Omental fat pad (tissue), 4 donors: ENCODE measurements around a stretch of chr10.

GRCh38 chr10:78331415-78331846 is 297.8 kb downstream of the RPS24 start:
- PRO-cap, result no peak
- RAMPAGE, long total RNA, 4 experiments, result no peak in any of the 4 experiments

DNA sequence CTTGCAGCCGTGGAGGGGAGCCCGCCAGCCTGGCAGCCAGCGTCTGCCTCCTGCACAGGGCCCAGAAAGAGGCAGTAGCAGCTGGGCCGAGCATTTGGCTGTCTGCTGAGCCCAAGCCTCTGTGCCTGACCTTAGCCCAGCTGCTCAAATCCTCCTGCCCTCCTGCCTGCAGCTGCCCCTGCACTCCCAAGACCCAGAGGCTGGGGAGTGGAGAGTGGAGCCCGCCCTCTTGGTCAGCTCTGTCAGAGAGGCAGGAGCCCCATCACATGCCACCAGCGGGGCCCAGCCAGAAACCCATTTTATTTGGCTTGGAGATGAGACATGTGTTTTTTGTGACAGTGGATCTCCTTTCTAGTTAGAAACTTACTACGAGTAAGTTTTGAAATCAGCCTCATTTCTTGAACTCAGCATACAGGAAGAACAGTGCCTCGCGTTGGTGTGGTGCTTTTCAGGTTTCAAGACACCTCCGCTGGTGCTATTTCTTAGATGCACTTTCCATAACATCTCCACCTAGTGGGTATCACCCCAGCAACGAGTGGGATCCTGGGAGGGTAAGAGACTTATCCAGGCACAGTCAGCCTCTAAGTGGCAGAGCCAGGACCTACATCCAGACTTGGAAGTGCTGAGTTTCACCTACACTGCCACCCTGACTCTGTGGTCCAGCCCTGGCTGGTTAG is 477.1 kb downstream of the RPS24 start:
- PRO-cap, result no peak
- RAMPAGE, long total RNA, 4 experiments, result no peak in any of the 4 experiments

- PRO-cap, result no peak
- RAMPAGE, long total RNA, 4 experiments, result no peak in any of the 4 experiments
These were observed 417.3 kb upstream of the ZMIZ1 start for GRCh38 chr10:78651547-78651823.

- PRO-cap, result no peak
- RAMPAGE, long total RNA, 4 experiments, result no peak in any of the 4 experiments
These were observed 374.8 kb upstream of the ZMIZ1 start for GRCh38 chr10:78693999-78694290.

DNA sequence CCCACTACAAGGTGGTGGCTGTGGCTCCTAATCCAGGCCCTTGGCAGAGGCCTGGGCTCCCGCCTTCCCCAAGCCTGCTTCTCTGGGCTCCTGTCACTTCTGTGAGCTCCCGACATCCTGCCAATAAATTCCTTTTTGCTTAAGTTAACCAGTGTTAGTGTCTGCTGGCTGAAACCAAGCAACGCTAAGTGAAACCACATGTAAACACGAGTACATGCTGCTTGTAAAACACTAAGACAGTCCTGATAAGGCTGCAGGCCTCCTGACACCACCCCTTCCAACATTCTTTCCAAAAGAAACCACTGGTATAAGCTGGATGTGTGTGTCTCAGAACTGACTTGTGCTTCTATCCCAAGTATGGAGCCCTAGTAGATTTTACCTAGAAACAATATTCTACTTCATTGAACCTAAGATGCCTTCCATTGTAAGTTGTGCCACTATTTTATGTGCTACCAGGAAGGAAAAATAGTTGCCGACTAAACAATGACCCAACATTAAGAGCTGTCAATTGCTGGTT is 263.5 kb upstream of the ZMIZ1 start:
- PRO-cap, result no peak
- RAMPAGE, long total RNA, 4 experiments, result no peak in any of the 4 experiments

GRCh38 chr10:78948644-78949088 is 120.1 kb upstream of the ZMIZ1 start:
- PRO-cap, result no peak
- RAMPAGE, long total RNA, 4 experiments, result no peak in any of the 4 experiments

- PRO-cap, result no peak
- RAMPAGE, long total RNA, 4 experiments, result no peak in any of the 4 experiments
These were observed 46.2 kb upstream of the ZMIZ1 start for GRCh38 chr10:79022573-79023025.

- PRO-cap, result no peak
- RAMPAGE, long total RNA, 4 experiments, result no peak in any of the 4 experiments
These were observed 9.0 kb upstream of the ZMIZ1 start for GRCh38 chr10:79059737-79060259.

- PRO-cap, result no peak
- RAMPAGE, long total RNA, 4 experiments, result no peak in any of the 4 experiments
These were observed 2.0 kb downstream of the ZMIZ1 start for GRCh38 chr10:79070695-79071140.

GRCh38 chr10:79099982-79100667 is 31.4 kb downstream of the ZMIZ1 start:
- PRO-cap, result no peak
- RAMPAGE, long total RNA, 4 experiments, result no peak in any of the 4 experiments

- PRO-cap, result no peak
- RAMPAGE, long total RNA, 4 experiments, result no peak in any of the 4 experiments
These were observed 64.2 kb downstream of the ZMIZ1 start for GRCh38 chr10:79132899-79133365.

- PRO-cap, result no peak
- RAMPAGE, long total RNA, 4 experiments, result no peak in any of the 4 experiments
These were observed 108.3 kb downstream of the ZMIZ1 start for GRCh38 chr10:79176999-79177469.

DNA sequence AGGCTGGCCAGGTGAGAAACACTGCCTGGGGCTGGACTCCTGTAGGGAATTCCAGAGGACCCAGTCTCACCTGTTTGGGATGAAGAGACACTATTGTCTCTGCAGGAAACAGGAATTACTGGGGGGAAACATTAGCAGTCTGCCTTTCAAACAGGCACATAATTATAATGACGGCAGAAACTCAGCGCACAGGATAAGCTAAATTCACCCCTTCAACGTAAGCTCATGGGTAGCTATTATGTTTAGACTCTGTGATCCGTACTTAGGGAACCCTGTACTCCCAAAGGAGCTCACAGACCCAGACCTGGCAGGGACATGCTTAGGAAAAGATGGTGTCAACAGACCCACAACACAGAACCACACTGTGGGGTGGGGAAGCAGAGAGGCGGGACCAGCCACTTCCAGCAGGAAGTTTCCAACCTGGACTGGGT is 117.8 kb upstream of the PPIF start:
- PRO-cap, result no peak
- RAMPAGE, long total RNA, 4 experiments, result no peak in any of the 4 experiments

DNA sequence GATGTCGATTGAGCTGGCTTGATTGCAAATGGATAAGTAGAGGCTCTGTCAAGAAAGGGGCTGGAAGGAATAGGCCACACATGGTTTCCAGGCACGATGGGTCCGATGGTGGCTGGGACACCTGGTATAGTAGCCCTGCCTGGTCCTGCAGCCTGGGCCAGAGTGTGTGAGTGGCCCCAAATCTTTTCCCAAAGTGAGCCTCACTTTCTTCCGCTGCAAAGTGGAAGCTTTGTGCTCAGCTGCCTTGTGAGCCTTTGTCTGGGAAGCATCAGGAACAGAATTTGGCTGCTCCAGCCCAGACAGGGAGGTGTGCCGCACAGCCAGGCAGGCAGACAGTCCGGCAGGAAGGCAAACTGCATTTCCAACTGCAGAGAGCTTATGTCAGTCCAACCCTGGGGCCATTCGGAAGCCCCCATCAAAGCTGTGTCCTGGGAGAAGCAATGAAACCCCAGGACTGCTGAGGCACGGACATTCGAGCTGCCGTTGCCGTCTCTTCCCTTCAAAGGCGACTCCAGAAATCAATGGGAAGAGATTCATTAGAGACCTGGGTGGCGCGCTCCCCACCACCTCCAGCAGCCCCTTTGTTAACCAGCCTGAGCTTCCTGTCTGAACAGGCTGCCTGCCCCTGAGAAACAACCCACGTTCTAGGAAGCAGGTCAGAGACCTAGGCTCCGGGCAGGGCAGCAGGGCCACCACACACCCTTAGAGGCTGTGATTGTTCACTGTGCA is 111.1 kb upstream of the PPIF start:
- PRO-cap, result no peak
- RAMPAGE, long total RNA, 4 experiments, result no peak in any of the 4 experiments

DNA sequence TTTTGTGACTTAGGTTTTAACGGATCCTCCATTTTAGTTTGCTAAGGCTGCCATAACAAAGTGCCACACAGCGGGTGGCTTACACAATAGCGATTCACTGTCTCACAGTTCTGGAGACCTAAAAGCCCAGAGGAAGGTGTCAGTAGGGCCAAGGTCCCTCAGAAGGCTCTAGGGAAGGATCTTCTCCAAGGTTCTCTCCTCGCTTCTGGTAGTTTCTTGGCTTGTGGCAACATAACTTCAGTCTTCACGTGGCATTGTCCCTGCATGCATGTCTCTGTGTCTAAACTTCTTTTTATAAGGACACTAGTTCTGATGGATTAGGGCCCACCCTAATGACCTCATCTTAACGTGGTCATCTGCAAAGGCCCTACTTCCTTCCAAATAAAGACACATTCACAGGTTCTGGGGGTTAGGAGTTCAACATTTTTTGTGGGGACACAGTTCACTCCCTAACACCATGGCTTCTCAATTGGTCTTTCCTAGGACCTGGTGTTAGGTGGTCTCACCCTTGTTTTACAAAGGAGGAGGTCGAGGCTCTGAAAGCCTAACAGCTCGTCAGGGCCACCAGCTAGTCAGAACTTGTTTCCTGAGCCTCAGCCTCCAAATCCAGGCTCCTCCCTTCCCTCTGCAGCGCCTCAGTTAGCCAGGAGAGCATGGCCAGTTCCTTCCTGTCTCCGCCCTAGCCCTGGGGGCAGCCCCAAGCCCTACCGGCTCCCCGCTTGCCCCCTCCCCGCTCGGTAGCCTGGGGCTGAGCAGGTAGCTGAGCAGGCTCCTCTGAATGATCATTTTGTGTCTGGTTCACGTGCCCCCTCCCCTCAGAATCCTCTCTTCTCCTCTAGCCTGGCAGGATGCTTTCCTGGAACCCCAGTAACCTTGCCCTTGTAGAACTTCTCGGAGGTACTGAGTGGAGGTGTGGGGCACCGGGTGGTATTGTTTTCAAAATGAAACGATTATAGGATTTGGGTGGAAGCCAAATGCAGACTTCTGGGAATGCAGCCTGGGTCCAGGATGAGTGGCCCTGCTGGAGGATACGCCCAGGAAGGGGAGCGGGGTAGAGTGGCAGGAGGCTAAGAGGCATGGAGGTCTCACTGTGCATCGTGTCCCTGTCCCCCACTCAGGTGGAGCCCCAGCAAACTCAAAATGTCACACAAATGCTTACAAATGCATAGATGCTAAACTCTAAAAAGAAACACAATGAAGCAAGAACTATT is 109.5 kb upstream of the PPIF start:
- PRO-cap, result no peak
- RAMPAGE, long total RNA, 4 experiments, result no peak in any of the 4 experiments

DNA sequence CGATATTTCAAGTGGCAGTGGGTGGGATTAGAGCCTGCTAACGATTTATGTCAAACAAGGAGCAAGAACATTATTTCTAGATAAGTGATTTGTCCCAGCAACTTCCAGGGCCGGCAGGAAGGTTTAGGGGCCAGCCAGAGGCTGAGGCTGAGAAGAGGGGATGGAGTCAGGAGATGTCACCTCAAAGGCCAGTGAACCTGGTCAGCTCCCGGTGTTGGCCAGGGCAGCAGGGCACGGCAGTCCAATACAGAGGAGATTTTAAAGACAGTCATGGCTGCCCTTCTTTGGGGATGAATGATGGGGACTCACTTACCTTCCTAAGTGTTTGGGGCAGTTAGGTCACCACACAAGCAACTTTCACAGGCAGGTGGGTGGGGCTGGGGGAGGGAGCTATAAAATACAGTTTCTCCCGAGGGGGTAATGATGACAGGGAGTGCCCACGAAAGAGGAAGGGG is 105.6 kb upstream of the PPIF start:
- PRO-cap, result no peak
- RAMPAGE, long total RNA, 4 experiments, result no peak in any of the 4 experiments

DNA sequence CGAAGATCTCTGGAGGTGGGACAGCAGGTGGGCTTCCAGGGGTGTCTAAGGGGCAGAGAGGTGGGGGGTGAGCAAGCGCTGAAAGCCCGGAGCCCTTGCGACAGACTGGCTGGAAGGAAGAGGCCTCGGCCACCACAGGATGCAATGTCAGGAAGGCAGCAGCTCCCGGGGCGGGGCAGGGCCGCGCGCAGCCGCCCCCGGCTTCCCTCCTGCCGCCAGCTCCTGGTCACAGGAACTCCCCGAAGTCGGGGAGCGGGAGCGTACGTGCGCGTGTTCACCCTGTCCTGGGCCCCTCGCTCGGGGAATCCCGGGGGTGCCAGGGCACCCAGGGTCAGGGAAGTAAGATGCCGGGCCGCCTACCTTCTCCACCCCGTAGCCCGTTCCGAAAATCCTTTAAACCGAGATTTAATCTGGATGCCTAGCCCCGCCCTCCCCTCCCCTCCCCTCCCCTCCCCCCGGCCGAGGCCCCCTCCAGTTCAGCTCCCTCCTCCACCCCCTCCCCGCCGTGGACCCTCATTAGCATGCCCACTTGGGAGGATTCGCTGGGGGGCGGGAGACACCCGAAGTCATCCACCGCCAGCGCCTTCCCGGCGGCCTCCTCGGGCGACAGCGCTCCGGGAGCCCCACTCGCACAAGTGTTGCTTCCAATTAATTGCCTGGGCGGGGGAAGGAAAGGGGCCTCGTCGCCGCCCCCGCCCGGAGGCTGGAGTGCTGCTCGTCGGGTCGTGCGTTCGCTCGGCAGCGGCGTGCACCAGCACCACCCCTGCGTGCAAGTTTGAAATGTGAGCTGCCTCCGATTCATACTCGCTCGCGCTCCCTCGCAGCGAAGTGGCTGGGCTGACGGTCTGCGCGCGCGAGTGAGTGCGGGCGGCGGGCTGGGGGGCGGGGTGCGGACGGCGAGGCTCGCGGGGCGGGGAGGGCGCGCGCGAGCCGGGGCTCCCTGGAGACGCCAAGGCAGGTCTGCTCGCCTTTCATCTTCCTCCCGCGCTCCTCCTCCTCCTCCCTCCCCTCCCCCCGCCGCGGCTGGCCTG is 104.8 kb upstream of the PPIF start:
- PRO-cap, result no peak
- RAMPAGE, long total RNA, 4 experiments, result no peak in any of the 4 experiments

DNA sequence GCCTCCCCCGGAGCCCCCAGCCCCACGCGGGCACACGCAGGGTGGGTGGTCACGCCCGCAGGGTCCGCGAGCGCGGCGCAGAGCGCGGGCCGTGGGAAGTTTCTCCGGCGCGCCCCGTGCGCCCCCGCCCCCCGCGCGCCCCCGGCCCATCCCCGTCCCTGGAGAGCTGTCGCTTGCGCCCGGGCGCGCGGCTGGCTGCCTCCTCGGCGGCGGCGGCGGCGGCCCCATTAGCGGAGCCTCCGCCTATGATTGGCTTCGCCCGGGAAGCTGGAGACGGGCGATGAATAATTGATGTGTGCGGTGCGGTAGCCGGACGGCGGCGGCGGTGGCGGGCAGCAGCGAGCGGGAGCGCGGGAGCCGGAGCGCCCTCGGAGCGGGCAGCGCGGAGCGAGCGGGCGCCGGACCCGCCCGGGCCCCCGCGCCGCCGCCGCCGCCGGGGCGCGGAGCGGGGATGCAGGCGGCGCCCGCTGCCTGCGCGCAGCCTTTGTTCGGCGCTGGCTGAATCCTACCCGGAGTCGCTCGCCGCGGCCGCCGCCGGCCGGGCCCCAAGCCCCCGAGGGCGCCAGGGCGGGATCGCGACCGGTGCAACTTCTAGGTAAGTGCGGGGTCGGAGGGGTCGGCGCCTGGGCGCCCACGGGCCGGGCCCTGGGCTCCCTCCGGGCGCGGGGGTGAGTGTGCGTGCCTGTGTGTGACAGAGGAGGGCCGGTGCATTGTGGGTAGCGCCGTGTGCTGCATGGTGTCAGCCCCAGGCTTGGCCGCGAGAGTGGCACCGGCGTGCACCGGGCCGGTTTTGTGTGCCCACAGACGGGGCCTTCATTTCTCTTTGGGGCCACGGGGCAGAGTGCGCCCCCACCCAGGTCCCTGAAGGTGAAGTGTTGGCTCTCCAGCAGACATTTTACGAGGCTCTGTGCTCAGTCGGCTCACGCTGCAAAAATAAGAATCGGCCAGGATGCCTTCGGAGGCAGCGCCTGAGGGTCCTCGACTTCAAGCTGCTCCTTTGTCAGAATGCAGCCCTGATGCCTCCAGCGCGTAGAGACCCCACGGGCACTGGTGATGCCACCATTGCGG is 103.8 kb upstream of the PPIF start:
- PRO-cap, result no peak
- RAMPAGE, long total RNA, 4 experiments, result no peak in any of the 4 experiments

- PRO-cap, result no peak
- RAMPAGE, long total RNA, 4 experiments, result no peak in any of the 4 experiments
These were observed 98.8 kb upstream of the PPIF start for GRCh38 chr10:79248444-79248816.

- PRO-cap, result no peak
- RAMPAGE, long total RNA, 4 experiments, result no peak in any of the 4 experiments
These were observed 81.2 kb upstream of the PPIF start for GRCh38 chr10:79266131-79266442.